Cardiac ventricle fibroblast (primary cell): Measurements from ENCODE around the genes PFKFB3 and ITIH5.

GRCh38 chr10:6153138-6153704, 49.5 kb upstream of the PFKFB3 start:
- RAMPAGE, long total RNA, result no peak

GRCh38 chr10:6162406-6162931, 40.3 kb upstream of the PFKFB3 start:
- RAMPAGE, long total RNA, result no peak

- RAMPAGE, long total RNA, result no peak
Observed at GRCh38 chr10:6175156-6176179, 27.3 kb upstream of the PFKFB3 start.

GRCh38 chr10:6176625-6177386, 25.9 kb upstream of the PFKFB3 start:
- RAMPAGE, long total RNA, result no peak

DNA sequence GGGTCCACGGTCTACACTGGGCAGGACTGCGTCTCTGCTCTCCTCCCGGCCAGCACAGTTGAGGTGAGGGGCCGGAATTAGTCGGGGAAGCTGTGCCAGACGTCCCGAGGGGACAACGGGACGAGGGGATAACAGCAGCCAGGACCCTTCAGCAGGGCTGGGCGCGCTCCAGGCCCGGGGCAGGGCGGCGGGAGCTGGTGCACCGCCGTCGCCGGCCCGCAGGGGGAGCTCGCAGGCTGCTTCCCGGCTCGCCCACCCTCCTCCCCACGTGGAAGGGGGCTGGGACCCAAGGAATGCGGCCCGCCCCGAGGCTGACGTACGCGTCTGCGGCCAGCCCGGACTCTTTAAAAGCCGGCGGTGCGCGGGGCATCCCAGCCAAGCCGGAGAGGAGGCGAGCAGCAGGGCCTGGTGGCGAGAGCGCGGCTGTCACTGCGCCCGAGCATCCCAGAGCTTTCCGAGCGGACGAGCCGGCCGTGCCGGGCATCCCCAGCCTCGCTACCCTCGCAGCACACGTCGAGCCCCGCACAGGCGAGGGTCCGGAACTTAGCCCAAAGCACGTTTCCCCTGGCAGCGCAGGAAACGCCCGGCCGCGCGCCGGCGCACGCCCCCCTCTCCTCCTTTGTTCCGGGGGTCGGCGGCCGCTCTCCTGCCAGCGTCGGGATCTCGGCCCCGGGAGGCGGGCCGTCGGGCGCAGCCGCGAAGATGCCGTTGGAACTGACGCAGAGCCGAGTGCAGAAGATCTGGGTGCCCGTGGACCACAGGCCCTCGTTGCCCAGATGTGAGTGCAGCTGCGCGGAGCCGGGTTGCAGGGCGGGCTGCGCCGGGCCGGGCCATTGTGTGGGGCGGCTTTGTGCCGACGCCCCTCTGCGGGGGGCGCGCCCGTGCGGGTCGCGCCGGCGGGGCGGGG, at the start of gene PFKFB3:
TSS of gene PFKFB3 (plus strand) at position 374 of the 907 bp plus-strand sequence.
- RAMPAGE, long total RNA, result no peak

DNA sequence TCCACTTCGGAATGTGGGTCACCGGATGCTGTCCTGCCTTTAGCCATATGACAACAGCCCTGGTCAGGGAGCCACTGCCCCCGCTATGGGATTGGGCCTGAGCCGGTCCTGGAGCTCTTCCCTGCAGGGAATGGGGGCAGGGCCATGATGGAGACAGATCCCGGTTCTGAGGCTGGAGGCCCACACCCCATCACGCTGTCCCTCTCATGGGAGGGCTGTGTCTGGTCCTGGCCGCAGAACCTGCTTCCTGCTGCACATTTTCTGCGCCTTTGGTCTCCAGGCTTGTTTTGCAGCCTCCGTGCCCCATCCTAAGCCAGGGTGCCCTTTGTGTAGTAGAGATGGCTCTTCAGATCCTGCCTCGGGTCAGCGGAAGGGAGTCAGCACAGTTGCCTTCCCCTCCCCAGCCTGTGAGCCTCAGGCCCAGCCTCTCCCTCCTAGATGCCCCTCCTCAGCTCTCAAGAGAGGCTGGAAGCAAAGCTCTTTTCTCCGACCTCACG, 22.7 kb downstream of the PFKFB3 start:
- RAMPAGE, long total RNA, result no peak

DNA sequence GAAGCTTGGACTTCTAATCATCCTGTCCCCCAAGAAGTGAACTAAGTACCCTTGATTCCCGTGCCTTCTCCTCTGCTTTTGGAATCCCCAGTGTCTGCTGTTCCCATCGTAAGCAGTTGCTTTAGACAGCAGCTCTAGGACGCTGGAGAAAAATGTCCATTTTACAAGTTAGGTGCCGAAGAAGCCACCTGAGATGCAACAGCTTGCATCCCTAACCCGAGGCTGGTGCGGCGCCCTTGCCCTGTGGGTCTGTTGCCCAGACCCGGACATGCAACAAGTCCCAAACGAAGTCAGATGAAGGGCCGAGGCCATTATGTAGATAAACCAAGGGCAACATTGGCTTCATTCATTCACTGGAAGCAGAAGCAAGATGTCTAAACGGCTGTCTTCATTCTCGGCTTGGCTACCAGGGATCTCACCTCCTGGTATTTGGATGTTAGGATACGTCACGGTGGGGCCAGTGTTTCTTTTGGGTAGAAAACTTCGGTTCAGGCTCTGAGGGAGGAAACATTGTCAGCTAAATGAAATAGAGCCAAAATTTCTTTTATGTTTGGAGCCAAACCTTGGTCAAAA, 44.1 kb downstream of the PFKFB3 start:
- RAMPAGE, long total RNA, result no peak

GRCh38 chr10:6274575-6274995, 71.9 kb downstream of the PFKFB3 start:
- RAMPAGE, long total RNA, result no peak

DNA sequence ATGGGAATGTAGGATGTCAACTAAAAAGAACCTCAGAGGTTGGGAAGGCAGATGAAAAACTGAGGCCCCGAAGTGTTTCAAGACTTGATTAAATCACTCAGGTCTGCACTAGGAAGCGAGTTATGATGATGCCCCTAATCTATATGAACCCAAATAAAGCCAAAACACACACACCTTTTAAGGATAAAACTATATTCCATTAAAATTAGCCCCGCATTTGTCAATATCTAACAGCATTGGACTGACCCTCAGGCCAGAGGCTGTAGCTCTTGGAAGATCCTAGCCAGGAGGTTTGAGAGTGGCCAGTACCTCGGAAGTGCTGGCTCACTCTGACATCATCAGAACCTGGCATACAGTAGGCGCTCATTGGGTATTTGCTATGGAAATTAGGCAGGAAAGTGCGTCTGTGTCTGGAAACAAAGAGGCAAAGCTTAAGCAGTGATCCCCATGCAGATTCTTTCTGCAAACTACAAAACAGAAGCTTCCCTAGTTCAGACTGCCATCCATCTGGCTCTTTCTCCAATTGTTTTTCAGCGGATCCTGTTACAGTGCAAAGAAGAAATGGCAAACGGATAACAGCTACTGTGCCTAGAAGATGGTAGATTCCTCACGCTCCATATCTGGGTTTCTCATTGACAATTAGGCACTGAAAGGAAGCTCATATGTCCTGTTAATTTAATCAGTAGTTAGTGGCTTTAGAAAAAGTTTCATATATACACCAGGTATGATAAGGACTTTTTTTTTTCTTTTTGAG, 1.7 kb upstream of the PRKCQ start:
- RAMPAGE, long total RNA, result no peak

DNA sequence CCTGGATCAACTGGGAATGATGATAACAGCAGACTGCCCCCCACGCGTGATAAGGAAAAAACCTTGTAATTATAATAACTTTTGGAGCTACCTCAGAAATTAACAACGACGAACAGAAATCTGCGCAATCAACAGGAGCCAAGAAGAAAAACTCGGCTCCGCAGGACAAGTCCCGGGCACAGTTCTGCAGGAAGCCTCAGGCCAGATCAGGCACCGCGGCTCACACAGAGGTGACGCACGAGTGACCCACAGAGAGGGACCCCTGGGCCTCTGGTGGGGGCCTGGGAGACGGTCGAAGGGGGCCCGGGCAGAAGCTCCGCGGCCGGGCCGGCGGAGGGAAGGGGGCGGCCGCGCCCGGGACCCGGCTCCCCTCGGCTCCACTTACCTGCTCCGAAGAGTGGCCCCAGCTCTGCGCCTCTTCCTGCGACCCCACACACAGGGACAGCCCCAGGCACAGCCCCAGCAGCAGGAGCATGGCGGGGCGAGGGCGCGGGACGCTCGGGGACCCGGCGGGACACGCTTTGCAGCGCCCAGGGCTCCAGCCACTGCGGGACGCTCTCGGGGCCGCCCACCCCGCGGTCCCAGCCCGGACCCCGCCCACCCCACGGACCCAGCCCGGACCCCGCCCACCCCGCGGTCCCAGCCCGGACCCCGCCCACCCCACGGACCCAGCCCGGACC, at the start of gene ITIH5:
TSS of gene ITIH5 (minus strand) at position 549 of the 680 bp plus-strand sequence.
- RAMPAGE, long total RNA, result no peak

GRCh38 chr10:7700415-7700888, 2.7 kb upstream of the ITIH2 start:
- RAMPAGE, long total RNA, result no peak

DNA sequence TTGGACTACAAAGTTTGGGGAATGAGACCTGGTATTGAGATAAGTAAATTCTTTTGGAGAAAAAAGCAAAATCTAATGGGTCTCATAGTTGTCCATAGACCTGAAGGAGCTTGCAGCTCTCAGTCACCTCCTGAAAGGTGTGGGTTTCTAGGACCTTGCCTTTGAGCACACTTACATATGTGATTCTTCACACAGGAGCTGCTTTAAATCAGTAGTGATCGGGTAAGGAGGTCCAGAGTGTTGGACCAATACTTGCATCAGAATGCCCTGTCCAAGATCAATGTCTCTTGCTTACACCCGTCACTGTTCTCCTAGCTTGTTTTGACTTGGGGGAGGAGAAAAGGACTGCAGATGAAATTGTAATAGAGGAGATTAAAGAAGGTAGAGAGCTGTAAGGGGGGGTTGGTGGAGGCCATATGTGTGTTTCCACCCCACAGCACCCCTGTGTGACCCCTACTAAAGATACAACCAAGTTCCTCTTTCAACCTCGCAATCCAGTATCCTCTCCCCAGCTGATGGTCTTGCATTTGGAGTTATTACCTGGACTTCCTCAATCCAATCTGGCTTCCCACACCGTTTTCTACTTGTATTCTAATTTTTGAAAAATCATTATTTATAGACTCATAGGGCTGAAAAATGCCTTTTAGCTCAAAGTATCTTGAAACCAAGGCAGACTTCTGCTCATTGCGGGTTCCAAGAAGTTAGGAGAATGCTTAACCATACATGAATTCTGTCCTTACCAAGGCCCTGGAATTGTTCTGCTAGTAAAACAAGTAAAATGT, 5.2 kb downstream of the ITIH2 start:
- RAMPAGE, long total RNA, result no peak

DNA sequence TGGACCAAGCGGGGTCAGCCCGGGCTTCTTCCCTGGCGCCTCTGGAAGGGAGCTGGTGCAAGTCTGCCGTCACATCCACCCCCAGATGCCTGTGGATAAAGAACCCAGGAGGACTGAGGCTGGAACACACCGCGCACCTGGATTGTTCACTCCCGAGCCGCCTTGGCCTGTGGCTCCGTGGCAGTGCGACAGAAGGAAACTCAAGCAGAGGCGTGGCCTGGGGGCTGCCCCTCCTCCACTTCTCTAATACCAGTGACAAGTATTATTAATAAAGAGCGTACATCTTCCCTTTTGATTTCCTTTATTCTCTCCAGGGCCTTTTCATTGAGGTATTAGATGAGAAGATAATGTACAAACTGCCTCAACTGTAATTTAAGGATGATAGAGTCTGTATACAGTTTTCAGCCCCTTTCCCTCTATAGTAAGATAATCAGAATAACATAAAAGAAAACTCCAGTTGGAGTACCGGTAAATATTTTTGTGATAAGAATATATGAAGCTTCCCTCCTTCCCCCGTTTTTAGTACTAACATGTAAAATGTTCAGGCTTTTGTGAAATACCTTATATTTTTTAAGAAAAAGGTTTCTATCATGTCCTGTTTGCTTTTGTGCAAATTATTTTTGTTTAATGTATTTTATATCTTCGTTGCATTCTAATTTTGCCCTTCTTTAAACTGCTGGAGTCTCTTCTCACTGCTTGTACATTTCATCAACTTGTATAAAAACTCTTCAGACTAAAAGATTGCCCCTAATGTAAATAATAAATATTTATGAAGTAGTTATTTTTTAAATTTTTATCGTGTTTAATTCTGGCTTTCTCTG, 39.5 kb upstream of the GATA3 start:
- RAMPAGE, long total RNA, result no peak

GRCh38 chr10:8053298-8053517, 1.3 kb upstream of the GATA3 start:
- RAMPAGE, long total RNA, result no peak

DNA sequence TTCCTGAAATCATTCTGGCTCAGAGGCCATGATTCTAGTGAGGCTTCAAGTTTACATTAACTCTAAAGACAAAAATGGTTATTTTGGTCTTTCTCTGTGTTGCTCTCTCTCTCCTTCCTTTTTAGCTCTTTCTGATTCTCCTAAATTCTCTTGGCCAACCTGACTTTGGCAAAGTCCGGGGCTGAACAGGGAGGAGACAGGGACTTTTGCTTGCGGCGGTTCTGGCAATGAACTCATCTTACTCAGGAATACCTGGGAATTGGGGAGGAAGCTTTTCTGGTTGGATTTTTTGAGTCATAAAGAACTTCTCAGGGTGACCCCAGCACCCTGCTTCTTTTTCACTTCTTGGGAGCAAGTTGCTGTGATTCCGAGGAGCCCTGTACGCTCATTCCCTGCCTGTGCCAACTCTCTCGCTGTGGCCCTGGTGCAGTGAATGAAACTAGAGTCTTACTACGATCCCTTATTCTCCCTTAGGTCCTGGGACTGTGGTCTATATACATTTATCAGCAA, 16.0 kb downstream of the GATA3 start:
- RAMPAGE, long total RNA, result no peak

GRCh38 chr10:8296015-8296540, 241.6 kb downstream of the GATA3 start:
- RAMPAGE, long total RNA, result no peak

GRCh38 chr10:8407162-8407619, 352.7 kb downstream of the GATA3 start:
- RAMPAGE, long total RNA, result no peak

GRCh38 chr10:10044859-10045354, 972.8 kb upstream of the CELF2 start:
- RAMPAGE, long total RNA, result no peak

DNA sequence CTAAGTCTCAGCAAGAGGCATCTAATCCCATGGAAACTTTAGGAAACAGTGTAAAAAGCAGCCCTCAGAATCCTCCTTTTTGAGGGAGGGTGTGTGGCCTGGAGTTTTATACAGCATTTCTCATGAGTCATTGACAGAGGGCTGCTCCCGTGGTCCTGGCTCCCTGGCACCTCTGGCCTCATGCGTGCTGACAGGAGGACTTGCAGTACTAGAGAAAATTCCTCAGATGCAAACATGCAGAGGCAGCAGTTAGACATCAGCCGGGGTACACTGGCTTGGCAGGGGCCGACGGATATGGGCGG, 925.1 kb upstream of the CELF2 start:
- RAMPAGE, long total RNA, result no peak

DNA sequence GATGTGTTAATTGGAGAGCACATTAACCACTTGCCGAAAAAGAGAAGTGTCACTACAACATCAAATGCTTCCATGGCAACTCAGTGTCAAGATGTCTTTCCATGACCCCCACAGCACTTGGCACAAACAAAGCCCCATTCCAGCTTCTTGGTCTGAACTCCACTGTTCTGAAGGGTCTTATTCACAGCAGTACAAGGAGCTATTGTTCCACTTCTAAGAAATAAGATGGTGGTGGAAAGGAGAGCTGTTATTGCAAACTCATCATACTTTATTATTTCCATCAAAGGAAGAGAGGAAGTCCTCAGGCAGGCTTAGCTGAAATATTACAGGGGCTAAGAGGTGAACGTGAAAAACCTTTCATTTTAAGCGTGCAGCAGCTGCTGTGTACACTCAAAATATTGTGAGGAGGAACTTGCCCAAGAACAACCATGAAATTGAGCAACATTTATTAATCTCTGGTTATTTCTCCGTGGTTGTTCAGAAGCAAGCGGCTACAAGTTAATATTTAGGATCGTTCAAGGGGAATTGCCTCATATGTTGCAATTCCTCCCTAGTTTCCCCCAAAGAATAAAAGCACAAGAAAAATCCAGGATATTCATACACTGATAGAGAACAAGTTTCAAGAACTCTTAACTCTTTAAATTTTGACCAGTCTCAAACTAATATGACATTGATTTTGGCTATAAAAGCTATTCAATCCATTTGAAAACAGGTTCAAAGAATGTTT, 354.7 kb upstream of the CELF2 start:
- RAMPAGE, long total RNA, result no peak